ENCODE results near the genes FHIP1A and TMEM131L.

GRCh38 chr4:151204797-151205853 is 71.8 kb upstream of the PRSS48 start:
- PRO-cap, 2 experiments = no peak in any of the 2 experiments

DNA sequence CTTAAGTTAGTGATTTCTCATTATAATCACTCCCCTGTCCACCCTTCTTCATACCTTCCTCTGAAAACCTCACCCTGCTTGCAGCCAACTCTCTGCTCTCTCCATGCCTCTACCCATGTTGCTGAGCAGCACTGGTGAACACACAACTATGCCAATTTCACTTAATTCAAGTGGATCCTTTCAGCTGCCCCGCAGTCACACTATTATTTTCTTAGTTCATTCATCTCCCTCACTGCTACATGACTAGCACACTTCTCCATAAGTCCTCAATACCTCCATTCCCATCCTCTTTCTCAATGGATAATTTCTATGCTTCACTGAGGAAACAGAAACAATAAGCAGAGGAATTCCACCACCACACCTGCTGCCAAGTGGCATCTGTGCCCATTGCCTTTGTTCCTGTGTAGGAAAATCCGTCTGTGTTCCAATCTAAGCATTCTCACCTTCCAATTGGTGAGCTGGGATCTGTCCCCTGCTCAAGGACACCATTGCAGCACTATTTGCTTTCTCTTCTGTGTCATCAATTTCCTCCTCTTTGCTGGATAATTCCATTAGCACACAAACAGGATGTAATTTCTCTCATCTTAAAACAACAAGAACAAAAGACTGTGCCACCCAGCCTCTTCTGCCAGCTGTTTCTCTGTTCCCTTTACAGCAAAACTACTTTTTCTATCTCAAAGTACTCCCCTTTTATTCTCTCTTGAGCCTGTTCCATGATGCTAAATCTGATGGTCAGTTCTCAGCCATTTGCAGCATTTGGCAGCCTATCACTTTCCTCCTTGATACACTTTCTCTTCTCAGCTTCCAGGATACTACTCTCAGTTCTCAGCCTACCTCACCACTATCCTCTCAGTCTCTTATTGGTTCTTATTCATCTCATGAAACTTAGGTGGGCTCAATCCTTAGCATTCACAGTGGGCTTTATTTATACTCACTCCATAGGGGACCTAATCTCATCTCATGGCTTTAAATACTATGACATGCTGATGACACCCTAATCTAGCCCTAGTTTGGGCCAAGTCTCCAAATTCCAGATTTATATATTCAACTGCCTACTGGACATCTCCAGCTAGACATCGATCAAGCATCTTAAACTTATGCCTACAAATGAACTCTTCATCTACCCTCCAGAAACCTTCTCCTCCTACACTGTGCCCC is 24.9 kb upstream of the PRSS48 start:
- PRO-cap, 2 experiments = no peak in any of the 2 experiments

- PRO-cap, 2 experiments = no peak in any of the 2 experiments
Measured at GRCh38 chr4:151347978-151348353, 22.6 kb upstream of the SH3D19 start.

DNA sequence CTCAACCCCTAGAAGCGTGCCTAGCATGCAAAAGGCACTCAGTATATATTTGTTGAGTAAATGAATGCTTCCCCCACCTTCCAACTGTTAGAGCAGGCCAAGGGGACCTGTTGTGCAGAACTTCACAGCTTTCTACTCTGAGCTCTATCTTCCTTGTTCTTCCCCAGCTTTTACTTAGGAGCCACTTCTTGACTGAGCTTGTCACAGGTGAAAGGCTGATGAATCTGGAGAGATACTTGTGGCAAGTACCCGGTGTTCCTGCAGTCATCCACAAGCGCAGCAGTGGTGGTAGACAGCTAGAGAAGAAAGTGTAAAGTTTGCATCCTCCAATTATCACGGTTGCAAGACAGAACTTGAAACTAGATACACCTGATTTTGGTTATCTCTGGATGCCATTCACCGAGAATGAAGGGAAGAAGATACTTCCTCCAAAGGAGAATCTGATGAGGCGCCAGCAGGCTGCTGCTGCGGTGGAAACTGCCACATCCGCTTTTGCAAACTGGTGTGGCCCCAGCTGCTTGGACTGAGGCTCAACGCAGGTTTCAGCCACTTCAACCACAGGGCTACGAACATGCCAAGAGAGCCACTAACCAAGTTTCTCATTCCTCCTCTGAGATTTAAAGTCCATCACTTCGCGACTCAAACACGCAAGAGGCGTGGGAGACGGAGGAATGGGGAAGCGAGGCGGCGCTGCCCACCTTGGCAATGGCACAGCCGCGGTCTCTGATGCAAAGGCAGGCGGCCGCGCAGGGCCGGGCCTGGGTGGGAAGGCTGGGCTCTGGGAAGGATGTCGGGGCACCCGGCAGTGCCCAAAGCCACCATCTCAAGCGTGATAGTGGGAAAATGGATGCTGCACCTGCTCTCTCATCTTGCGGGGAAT is 1.3 kb upstream of the FHIP1A start:
- PRO-cap, 2 experiments = no peak in any of the 2 experiments

GRCh38 chr4:151409092-151409967 is at the start of gene FHIP1A:
FHIP1A (plus strand) TSS chr4:151409176.
- PRO-cap, 2 experiments = peak in 2 of 2 experiments; most common plus-strand start chr4:151409155 (in 2); most common minus-strand start chr4:151409913 (in 1)

- PRO-cap, 2 experiments = no peak in any of the 2 experiments
Measured at GRCh38 chr4:151806598-151806902, 45.7 kb upstream of the GATB start.

GRCh38 chr4:152039057-152039698 is 278.4 kb upstream of the GATB start:
- PRO-cap, 2 experiments = no peak in any of the 2 experiments

GRCh38 chr4:152102420-152103074 is 341.7 kb upstream of the GATB start:
- PRO-cap, 2 experiments = no peak in any of the 2 experiments

- PRO-cap, 2 experiments = no peak in any of the 2 experiments
Measured at GRCh38 chr4:152121088-152121436, 360.3 kb upstream of the GATB start.

- PRO-cap, 2 experiments = no peak in any of the 2 experiments
Measured at GRCh38 chr4:152382213-152382834, 153.6 kb downstream of the FBXW7 start.

DNA sequence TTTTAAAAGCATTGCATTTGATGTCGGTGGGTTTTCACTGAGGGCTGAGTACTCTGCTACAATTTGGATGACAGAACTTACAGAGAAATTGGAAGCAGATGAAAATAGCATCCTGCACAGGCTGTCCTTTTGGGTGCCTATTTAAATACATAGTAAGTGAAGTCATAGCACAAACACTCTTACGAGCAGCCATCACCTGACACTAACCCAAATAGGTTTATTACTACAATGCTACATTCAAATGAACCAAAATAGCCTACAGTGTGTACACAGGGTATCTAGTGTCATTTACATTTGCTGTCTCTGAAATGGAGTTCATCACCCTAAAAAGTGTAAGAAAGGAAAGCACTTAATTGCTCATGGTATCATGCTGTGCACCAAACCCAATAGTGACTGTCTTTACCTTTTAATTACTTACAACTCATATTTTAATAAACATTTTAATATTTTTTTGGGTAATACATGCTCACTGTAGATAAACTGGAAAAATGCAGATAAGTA is 11.5 kb upstream of the TMEM154 start:
- PRO-cap, 2 experiments = no peak in any of the 2 experiments

DNA sequence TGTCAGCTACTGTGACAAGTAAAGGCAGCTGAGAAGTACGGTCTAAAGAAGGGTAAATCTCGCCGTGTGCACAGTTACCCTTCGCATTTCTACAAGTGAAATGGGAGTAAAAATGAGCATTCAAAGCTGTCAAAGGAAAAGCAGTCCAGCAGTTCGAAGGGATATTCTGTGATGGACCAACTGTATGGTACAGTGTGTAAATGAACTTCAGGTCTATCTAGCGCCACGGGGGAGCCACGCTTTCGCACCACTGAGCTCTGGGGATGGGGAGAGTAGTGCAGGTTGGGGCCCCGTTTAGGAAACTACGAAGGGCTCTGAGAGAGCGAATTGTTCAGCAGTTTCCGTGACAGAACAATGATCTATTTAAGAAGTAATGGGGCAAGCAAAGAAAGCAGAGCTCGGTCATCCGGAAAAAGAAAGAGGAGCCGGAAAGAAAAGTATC is 687 bp downstream of the TIGD4 start:
- PRO-cap, 2 experiments = no peak in any of the 2 experiments

GRCh38 chr4:153143525-153144217 is 60.6 kb upstream of the TRIM2 start:
- PRO-cap, 2 experiments = peak in 1 of 2 experiments; most common plus-strand start chr4:153143776 (in 1)

DNA sequence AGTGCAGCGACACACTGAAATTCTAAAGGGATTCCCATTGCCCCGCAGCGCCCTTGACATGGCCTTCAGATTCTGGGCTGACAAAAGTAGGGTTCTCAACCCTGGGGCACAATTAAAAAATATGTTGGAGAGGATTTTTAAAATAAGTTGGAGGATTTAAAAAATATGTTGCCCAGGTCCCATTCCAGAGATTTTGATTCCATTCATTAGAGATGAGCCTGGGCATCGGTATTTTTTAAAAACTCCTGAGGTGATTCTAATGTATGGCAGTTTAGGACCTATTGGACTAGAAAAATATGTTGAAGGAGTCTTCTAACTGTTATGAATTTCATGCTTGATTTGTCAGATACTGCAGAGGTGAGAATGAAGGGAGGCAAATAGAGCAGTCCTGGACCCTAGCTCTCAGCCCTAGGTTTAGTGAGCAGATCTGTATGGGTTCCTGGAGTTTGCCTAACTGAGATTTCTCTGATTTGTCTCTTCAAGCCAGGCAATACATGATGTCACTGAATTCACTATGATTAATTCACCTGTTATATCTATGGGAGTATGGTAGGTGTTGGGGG is 2.5 kb downstream of the MND1 start:
- PRO-cap, 2 experiments = no peak in any of the 2 experiments

DNA sequence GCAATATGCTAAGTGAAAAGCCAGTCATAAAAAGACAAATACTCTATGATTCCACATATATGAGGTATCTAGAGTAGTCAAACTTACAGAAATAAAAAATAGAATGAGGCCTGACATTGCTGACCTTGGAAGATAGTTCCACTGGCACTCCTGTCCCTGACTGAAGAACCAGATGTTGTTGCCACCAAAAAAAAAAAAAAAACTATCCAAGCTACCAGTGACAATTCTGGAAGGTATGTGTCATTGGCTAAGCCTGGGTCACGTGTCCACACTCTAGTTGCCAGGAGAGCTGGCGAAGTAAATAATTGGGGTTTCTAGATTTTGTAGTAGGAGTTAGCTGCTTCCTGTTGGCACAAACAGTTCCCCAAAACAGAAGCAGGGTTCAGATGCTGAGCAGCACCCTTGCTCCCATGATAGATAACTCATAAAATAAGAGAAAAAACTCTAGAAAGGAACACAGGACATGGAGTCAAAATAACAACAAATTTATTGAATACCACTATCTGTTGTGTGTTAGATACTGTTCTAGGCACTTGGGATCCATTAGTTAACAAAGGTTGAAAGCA is 20.5 kb downstream of the MND1 start:
- PRO-cap, 2 experiments = no peak in any of the 2 experiments

GRCh38 chr4:153466263-153467082 is at the start of gene TMEM131L:
TMEM131L (plus strand) TSS chr4:153466360.
- PRO-cap, 2 experiments = peak in 2 of 2 experiments; most common plus-strand start chr4:153466360 (in 2)

DNA sequence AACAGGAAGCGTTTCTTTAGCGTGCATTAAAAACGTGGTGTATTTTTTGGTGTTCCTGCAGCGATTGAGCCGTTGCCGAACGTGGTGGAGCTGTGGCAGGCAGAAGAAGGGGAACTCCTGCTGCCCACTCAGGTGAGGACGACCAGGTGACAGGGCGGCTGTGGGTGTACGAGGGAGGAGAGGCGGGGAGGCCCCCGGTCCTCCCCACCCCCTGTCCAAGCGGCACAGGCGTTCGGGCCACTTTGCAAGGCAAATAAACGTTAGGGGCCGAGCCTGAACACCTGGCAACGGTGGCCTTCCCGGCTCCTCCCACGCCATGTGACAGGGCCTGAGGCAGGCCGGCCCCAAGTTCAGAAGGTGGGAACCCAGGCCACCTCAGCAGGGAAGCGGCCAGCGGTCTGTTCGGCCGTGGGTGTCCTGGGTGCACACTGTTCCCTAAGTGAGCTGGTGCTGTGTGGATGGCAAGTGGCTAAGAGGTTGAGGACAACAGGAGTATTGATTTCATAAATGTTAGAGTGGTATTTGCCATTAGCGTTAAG is 1.1 kb downstream of the TMEM131L start:
- PRO-cap, 2 experiments = peak in 1 of 2 experiments; most common plus-strand start position 353 of the sequence (in 1); most common minus-strand start position 66 of the sequence (in 1)

DNA sequence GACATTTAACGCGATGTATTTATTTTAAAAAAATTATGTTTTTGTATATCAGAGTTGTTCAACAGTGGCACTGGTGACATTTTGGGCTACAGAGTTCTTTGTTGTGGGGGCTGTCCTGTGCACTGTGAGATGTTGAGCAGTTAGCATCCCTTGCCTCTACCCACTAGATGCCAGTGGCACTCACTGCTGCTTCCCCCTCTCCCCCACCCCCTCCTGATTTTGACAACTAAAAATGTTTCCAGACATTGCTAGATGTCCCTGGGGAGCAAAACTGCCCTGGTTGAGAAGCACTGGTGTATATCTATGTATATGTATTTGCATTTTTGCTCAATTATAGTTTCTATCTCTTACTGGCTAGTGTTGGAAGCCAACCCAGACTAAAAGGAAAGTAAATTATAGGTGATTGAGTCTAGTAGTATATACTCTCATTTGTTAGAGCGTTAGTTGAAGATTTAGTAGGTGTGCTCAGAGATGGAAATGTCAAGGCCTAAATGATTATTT is 2.4 kb downstream of the TMEM131L start:
- PRO-cap, 2 experiments = no peak in any of the 2 experiments

DNA sequence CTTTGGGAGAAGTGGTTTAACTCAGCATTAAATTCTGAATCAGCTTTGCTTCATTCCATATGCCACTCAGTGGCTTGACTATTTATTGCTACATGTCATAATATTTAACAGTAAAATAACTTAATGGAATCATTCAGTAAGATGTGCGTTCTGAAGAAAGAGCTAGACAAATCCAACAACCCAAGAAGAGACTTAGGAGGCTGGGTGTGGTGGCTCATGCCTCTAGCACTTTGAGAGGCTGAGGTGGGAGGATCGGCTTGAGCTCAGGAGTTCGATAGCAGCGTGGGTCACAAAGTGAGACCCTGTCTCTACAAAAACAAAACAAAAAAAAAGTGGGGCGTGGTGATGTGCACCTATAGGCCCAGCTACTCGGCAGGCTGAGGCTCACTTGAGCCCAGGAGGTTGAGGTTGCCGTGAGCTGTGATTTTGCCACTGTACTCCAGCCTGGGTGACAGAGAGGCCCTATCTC is 17.1 kb downstream of the TMEM131L start:
- PRO-cap, 2 experiments = no peak in any of the 2 experiments

GRCh38 chr4:153483778-153484150 is 17.6 kb downstream of the TMEM131L start:
- PRO-cap, 2 experiments = no peak in any of the 2 experiments

All from Colon Carcinoma Metastatic in the Lung (tissue), 2 donors.